Peyer's patch (tissue), 4 donors: Measurements from ENCODE around the gene SNX25.

GRCh38 chr4:184978199-184978536 is 40.1 kb upstream of the HELT start:
- PRO-cap: no peak
- RAMPAGE, long total RNA, 4 experiments: no peak in any of the 4 experiments

DNA sequence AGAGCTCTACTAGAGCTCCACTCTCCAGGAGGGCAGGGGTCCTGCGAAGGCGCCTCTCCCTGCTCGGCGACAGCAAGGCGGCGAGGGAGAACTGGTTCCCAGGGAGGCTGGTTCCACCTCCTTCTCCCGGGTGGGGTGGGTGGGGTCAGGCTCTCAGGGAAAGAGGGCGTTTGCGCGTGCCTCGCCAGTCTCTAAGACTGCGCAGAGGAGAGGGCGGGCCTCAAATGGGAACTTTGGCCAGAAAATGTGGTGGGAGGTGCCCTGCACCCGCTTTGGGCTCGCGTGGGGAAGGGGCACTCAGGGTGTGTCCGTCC is 1.6 kb downstream of the HELT start:
- PRO-cap: no peak
- RAMPAGE, long total RNA, 4 experiments: no peak in any of the 4 experiments

- PRO-cap: no peak
- RAMPAGE, long total RNA, 4 experiments: no peak in any of the 4 experiments
Observed at GRCh38 chr4:185108613-185109084, 34.4 kb upstream of the SLC25A4 start.

DNA sequence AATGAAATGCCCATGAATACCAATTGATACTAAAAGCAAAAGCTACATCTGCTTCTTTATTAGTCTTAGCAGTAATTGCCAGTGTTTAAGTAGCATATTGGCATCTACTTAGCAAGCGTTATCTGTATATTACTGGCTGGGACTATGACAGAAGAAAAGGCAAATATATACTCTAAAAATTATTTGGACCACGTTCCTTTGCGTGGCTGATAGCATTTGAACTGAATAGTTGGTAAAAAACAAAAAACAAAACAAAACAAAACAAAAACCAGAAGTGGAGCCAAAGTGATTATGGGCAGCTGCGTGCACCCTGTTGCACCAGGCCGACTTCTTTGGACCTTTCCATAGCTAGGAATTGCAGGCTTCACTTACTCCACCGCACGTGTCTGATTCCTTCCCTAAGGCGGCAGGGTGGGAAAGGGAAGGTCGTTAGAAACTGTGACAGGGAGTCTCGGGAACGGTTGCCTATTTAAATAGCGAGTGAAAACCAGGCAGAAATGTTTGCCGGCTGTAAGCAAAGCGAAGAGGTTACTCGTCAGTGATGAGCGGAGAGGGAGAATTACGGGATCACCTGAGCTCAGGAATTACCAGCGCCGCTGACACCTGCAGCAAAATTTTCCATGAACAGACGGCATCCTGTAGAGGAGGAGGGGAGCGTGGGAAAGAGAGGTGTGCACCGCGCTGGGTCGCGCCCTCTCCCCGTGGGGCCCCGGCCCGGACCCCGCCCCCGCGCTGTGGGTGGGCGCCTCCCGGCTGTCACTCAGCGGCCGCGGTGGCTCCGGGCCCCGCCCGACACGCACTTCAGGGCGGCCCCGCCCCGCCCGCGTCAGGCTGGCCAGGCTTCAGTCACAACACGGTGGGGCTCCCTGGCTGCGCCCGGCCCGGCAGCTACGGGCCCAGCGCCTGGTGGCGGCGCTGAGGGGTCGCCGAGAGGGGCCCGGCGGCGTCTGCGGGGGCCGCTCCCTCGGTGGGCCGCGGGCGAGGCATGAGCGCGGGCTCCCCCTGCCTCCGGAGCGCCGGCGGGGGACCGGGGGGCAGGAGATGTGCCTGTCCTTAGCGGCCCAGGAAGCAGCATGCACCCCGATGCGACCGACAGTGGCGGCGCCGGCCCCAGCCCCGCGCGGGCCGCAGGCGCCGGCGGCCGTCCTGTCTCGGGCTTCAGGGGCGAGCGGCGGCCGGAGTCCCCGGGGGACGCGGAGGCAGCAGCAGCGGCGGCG is at the start of gene SNX25:
SNX25 (plus strand) TSS at position 845 of the 1,217 bp plus-strand sequence.
- PRO-cap: bidirectional peak, plus-strand start at position 804 of the sequence, minus-strand start at position 720 of the sequence
- RAMPAGE, long total RNA, 4 experiments: no peak in any of the 4 experiments

DNA sequence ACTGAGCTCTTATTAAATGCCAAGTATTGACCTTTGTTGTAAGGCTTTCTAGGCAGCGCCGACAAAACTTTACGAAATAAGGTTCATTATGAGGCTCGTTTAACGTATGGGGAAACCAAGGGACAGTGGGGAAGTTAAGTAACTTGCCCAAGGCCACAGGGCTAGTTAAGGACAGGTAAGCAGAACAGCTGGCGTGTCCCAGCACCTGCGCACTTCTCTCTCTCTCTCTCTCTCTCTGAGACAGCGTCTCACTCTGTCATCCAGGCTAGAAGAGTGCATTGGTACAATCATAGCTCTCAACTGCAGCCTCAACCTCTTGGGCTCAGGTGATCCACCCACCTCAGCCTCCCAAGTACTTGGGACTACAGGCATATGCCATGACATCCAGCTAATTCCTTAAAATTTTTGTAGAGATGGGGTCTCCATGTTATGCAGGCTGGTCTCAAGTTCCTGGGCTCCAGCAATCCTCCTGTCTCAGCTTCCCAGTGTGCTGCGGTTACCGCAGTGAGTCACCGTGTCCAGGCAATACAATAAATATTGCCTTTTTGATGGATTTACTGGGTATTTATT is 16.0 kb downstream of the LRP2BP start:
- PRO-cap: no peak
- RAMPAGE, long total RNA, 4 experiments: no peak in any of the 4 experiments

- PRO-cap: no peak
- RAMPAGE, long total RNA, 4 experiments: no peak in any of the 4 experiments
Observed at GRCh38 chr4:185531571-185532153, 3.6 kb downstream of the PDLIM3 start.

DNA sequence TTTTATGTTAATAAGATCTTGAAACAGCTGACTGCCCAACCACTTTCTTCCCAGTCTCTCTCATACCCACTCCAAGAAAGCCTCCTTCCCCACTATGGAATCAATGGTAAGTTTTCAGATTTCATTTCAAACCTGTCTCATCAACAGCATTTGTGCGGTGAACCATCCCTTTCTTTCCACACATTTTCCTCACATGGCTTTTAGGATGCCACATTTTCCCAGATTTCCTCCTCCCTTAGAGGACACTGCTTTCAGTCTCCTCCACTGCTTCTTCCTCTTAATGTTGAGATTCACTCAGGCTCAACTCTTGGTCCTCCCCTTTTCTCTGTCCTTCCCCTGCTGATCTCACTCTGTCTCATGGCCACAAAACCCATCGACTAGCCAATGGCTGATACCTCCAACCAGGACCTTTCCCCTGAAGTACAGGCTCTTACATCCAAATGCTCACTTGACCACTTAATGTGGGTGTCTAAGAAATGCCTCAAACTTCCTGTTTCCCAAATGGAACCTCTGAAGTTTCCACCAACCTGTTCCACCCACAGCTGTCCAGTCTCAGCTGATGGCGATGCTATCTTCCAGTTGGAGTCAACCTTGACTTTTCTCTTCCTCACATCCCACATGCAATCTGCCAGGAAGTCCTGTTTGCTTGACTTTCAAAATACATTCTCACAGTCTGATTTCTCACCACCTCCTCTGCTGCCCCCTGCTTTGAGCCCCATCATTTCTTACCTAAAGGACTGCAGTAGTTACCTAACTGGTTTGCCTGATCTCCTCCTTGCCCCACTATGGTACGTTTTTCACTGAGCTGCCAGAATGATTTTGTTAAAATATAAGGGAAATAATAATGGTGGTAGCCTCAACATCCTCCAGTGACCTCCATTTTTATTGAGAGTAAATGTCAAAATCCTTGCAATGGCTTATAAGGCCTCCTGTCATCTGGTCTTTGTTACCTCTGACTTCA is 138.0 kb downstream of the SORBS2 start:
- PRO-cap: no peak
- RAMPAGE, long total RNA, 4 experiments: no peak in any of the 4 experiments

GRCh38 chr4:185718517-185719133 is 93.4 kb downstream of the SORBS2 start:
- PRO-cap: no peak
- RAMPAGE, long total RNA, 4 experiments: no peak in any of the 4 experiments

DNA sequence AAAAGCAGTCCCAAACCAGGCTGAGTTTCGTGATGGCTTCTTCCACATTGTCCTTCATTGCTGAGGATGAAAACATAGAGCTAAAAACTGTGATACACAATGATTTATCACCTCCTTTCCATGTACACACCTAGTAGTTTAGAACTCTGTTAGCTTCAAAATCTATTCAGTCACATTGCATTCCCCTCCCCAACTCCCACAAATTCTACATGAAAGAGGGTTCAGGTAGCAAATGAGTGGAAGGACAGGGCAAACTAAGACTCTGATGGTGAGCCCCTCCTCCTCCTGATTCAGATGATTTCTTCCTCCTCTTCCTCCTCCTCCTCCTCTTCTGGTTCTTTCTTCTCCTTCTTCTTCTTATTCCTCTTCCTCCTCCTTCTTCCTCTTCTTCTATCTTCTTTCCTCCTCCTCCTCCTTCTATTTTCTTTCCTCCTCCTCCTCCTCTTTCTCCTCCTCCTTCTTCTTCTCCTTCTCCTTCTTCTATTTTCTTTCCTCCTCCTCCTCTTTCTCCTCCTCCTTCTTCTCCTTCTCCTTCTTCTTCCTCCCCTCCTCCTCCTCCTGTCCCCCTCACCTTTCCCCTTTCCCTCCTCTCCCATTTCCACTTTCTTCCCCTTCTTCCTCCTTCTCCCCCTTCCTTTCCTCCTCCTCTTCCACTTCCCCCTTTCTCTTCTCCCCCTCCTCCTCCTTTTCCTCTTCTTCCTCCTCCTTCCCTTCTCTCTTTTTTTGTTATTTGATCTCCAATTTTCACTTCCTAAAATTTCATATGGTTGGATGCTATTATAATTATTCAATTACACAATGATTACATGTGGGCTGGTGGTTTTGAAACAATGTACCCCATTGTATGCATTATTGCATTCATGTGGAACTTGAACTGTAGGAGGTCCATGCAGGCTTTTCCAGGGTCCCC is 68.3 kb downstream of the SORBS2 start:
- PRO-cap: no peak
- RAMPAGE, long total RNA, 4 experiments: start-site peak on the minus strand in 1 of 4 experiments, centred at position 752 of the sequence, 11 reads per replicate

DNA sequence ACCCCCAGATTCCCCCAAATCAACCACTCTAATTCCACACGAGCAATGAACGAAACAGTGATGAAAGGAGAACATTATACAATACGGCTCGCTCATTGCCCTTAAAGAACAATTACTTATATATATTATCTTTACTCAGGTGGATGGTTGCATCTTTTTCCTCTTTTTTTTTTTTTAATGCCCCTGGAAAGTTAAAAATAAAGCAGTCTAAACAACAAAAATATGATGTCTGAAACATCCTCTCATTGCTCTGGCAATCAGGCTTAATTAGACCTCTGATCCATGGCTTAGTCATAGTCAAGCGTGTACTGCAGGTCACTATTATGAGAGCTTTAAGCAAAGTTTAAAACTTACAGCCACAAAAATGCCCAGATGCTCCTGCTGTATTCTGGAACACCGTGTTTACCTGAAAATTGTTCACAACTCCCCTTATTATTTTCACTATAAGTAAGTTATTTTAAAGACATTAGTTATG is 37.3 kb downstream of the SORBS2 start:
- PRO-cap: no peak
- RAMPAGE, long total RNA, 4 experiments: no peak in any of the 4 experiments

GRCh38 chr4:185795293-185795691 is 16.7 kb downstream of the SORBS2 start:
- PRO-cap: no peak
- RAMPAGE, long total RNA, 4 experiments: no peak in any of the 4 experiments

- PRO-cap: no peak
- RAMPAGE, long total RNA, 4 experiments: no peak in any of the 4 experiments
Observed at GRCh38 chr4:185796912-185797550, 15.0 kb downstream of the SORBS2 start.

DNA sequence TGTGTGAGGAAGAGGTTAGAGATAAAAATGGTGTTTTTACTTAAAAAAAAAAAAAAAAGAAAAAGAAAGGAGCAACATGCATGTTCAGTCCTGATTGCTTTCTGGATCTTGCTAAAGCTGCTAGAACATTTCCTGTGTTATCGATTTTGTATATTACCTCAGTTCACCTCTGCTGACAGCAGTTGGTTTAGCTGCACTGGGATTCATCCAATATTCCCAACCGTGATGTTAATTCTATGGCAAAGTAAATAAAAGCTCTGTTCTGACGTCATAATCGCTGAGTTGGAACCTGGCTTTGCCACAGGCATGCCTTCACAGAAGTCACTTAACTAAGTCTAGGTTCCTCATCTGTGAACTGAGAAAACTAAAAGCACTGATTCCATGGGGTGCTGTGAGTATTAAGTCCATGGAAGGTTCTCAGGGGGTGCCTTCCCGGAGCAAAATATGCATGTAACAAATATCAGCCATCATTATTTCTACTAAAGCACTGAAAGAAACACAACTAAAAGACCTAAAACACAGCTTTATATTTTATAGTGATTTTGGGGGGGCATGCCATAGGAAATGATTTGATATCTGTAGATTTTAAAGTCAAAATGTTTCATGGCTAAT is 90.8 kb upstream of the SORBS2 start:
- PRO-cap: no peak
- RAMPAGE, long total RNA, 4 experiments: no peak in any of the 4 experiments

GRCh38 chr4:185921708-185922378 is 109.8 kb upstream of the SORBS2 start:
- PRO-cap: no peak
- RAMPAGE, long total RNA, 4 experiments: no peak in any of the 4 experiments

DNA sequence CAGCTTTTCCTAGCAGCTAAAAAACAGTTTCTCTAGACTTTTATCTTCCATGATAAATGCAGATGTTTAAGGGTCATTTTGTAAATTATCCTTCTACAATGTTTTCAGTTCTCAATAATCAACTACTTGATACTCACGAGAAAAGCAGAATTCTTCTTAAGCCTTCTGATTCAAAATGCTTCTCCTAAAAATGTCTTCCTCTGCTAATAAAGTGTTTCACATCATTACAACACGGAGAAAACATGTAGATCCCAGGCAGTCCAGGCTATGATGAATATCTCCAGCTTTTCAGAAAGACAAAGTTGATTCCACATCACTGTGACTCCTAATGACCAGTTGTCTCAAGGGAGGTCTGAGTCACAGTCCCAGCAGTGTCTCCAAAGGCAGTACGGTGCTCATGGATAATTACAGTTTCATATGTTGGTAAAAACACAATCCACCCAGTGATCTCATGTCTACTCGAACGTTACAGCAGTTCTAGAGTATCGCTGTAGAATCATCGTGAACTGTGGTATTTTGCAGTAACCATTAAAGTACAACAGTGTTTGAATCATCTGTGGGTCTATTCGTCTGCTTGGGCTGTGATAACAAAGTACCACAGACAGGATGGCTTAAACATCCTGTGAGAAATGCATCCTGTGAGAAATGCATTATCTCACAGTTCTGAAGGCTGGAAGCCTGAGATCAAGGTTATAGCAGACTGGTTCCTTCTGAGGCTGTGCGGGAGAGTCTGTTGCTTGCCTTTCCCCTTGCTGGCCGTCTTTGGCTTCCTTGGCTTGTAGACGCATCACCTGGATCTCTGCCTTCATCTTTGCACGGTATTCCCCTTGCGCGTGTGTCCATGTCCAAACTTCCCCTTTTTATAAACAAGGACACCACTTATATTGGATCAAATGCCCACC is 121.1 kb upstream of the SORBS2 start:
- PRO-cap: no peak
- RAMPAGE, long total RNA, 4 experiments: no peak in any of the 4 experiments

- PRO-cap: no peak
- RAMPAGE, long total RNA, 4 experiments: no peak in any of the 4 experiments
Observed at GRCh38 chr4:186026678-186026993, 42.3 kb upstream of the TLR3 start.

- PRO-cap: no peak
- RAMPAGE, long total RNA, 4 experiments: no peak in any of the 4 experiments
Observed at GRCh38 chr4:186079206-186079774, 10.3 kb downstream of the TLR3 start.

DNA sequence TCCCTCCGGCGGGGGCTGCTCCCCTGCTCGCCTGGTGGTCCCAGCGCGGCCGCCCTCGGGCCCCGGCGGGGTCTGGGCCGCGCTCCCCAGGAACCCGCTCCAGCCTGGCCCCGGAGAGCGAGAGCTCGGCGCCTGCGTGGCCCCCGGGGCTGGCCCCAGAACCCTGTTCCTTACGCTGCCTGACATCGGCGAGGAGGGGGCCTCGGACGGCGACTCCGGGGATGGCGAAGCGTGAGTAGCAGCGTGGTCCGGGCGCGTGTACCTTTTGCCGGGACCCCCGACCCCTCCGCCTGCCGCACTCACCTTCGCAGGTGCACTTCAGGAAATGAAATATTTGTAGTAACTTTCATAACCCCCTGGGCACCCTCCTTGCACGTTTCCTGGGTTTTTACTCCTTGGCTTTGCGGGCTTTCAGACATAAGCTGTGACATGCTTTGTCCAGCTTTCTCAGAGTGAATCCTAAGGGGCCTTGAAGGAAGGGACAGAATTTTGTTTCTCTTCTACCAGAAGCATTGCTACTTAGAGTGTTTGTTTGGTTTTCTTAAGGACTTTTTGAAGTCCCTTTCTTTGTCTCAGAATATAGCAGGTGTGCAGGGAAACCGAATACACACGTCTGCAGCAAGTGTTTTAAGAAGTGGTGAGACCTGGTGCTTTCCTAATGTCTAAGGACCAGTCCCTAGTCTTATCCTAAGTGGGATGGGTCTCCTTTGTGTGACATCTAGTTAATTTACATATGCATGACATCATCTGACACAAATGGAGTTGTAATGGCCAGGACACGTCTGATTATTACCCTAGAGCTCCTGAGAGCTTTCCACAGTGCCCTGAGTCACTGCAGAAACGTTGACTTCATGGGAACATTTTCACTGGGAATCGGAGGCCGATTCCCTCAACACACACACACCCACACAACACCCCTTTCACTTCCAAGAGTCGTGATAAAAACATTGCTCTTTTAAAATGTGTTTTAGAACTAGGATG is 36.7 kb downstream of the TLR3 start:
- PRO-cap: bidirectional peak, plus-strand start at position 819 of the sequence, minus-strand start at position 664 of the sequence
- RAMPAGE, long total RNA, 4 experiments: no peak in any of the 4 experiments

DNA sequence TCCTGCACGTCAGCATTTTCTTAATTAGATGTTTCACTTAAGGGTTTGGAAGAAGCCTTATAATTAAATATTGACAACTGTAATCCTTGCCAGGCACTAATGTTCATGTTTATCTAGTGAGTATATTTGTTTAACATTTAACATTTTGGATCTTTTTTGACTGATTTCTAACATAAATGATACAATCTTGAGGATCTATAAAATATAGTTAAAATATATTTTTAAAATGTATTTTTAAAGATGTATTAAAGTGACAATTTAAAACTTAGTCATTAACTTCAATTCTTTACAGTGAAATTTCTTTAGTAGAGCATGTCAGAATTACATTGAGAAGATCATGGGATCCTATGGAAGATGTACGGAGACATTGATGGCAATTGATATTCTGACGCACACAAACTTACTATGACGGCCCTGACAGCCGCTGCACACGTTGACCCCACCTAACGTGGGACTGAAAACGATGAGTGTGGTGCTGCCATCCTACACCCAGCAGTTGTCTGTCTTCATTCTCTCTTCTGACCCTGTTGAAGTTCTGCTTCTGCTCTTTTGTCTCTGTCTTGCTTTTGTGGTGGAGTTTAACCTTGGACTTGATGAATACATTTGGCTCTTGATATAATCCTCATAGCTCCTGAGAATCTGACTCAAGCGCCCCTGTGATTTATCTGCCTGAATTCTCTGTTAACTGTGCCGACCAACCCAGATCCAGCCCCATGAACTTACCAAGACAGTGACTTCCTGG is 52.5 kb downstream of the TLR3 start:
- PRO-cap: no peak
- RAMPAGE, long total RNA, 4 experiments: start-site peak on the plus strand in 1 of 4 experiments, centred at positions 248 to 481 of the sequence, 5 to 15 reads per replicate

DNA sequence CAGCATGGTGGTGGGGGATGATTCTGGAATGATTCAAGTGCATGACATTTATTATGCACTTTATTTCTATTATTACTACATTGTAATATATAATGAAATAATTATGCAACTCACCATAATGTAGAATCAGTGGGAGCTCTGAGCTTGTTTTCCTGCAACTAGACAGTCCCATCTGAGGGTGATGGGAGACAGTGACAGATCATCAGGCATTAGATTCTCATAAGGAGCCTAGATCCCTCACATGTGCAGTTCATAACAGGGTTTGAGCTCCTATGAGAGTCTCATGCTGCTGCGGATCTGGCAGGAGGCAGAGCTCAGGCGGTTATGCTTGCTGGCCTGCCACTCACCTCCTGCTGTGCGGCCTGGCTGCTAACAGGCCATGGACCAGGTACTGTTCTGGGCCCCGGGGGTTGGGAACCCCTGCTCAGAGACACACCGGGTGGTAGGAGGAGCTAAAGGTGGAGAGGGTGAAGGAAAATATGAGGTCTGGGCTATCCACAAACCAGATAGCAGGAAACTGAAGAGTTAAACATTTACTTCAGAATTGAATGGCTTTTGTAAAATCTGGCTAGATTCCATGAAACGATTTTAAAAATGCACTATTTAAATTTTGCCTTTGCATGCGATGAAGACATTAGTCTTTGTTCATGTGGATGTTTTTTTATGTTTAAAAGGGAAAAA is 5.9 kb upstream of the F11 start:
- PRO-cap: no peak
- RAMPAGE, long total RNA, 4 experiments: no peak in any of the 4 experiments